Colon Carcinoma Metastatic in the Lung (tissue), 2 donors: Measurements from ENCODE around the genes INTS6L, MAP7D3, HTATSF1, LDOC1 and SPANXA1.

DNA sequence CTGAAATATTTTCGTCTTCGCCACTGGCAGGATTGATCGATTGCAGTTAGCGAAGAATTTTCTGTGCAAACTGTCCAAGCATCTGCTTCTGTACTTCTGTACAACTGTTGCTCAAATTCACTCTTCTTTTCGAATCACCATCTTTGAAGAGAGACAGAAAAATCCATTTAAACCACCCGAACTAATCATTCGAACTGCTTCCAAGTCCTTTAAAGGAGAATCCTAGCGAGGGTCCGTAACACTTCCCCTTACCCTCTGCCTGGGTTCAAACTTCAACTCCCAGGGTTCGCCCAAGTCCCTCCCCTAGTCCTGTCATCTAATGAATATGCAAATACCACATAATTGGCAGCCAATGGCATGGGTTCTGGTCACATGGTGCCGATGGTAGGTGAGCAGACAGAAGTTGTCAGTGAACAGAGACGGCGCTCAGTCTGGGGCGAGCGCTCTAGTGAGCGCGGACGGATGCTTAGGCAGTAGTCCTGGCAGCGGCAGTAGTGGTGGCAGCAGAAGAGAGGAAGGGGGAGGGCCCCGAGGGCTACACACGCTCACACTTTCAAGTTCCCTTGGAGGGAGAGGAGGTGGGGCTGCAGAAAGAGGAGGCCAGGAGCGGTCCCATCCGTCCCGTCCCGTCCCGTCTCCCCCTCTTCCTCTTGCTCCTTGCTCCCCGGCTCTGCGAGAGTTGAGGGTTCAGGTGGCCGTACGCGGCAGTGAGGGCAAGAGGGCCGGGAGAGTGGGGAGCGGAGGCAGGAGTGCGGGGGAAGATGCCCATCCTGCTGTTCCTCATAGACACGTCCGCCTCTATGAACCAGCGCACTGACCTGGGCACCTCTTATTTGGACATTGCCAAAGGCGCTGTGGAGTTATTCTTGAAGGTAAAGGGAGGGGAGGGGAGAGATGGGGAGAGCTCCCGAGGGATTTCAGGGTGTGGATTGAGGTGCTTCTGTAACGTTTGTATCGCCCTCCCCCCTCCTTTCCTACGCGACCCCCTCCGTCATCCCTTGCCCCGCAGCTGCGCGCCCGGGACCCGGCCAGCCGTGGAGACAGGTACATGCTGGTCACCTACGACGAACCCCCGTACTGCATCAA lies at the start of gene INTS6L:
INTS6L (plus strand) TSS at position 429 of the 1,086 bp plus-strand sequence.
- PRO-cap, 2 experiments, result peak in 2 of 2 experiments; most common plus-strand start position 416 of the sequence (in 1)

GRCh38 chrX:136251199-136251921 lies at the start of gene MAP7D3:
Gene MAP7D3, minus strand, starts transcription at chrX:136251400.
- PRO-cap, 2 experiments, result peak in 2 of 2 experiments; most common plus-strand start chrX:136251462 (in 1); most common minus-strand start chrX:136251365 (in 2)

DNA sequence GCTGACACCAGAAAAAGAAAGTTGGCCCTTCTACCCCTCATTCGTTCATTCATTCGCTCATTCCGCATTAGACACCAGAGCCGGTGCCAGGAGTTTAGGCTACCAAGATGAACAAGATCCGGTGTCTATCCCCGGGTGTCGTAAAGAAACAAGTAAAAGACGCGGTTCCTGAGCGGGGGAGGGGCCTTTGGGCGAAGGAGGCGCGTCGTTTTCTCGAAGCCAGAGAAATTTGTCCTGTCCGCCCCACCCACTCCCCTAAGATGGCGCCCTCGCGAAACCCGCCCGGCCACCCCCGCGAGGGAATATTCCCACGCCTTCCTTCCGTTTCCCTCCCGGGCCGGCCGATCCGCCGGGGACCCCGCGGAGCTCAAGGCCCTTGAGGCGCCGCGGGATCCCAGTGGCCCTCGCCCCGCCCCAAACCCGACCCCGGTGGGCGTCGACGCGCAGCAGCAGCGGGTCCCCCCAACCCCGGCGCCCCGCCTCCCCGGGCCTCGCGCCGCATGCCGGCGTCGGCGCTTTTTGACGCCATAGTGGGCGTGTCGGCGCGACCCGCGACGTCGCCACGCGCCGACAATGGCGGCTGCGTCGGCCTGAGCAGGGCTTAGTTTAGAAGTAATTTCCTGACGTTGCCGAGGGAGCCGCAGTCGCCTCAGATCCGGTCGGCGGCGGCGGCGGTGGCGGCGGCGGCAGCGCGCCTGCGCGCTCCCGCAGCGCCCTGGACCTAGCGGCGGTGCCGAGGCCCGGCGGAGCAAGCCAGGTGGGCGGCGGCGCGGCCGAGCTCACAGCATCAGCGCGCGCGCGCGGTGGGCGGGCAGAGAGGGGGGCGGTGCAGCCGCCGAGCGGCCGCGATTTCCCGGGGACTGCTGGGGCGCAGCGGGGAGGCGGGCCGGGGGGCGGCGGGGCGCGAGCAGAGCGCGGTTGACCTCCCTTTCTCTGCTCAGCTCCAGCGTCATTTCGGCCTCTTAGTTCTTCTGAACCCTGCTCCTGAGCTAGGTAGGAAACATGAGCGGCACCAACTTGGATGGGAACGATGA lies at the start of gene HTATSF1:
HTATSF1 (plus strand) TSS at position 910 of the 1,034 bp plus-strand sequence.
- PRO-cap, 2 experiments, result peak in 2 of 2 experiments; most common plus-strand start position 879 of the sequence (in 2); most common minus-strand start position 495 of the sequence (in 2)

DNA sequence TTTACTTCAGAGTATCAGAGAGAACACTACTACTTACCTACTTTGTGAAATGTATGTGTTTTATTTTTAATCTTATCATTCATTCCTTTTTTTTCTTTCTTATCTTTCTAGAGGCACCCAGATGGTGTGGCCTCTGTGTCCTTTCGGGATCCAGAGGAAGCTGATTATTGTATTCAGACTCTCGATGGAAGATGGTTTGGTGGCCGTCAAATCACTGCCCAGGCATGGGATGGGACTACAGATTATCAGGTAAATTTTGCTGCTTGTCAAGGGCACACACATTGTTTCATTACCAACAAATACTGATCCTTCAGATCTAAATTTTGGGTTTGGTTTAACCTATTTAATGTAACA lies 12.6 kb downstream of the HTATSF1 start:
- PRO-cap, 2 experiments, result no peak in any of the 2 experiments

DNA sequence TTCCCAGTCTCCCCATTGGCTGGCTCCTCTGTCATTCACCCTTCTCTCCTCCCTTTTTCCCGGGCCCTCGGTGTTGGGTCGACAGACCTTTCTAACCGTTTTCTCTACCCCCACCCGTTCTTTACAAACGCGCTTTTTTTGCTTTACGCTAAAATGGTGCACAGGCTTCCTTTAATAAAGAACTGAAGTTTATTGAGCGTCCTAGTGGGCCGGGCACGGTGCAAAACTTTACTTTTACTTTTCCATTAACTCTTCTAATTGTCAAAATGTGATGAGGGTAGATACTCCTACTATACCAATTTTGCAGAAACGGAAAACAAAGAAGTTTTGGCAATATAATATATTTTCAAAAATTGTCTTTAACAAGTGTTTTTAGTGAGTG lies 298 bp upstream of the RBMX start:
- PRO-cap, 2 experiments, result peak in 2 of 2 experiments; most common plus-strand start position 53 of the sequence (in 1)

GRCh38 chrX:137428109-137429010 lies 137.6 kb upstream of the ZIC3 start:
- PRO-cap, 2 experiments, result no peak in any of the 2 experiments

- PRO-cap, 2 experiments, result no peak in any of the 2 experiments
Observed at GRCh38 chrX:138990490-138990951, 279.0 kb upstream of the FGF13 start.

- PRO-cap, 2 experiments, result peak in 1 of 2 experiments; most common plus-strand start chrX:139195134 (in 1); most common minus-strand start chrX:139194985 (in 1)
Observed at GRCh38 chrX:139194462-139195328, 335.8 kb upstream of the F9 start.

DNA sequence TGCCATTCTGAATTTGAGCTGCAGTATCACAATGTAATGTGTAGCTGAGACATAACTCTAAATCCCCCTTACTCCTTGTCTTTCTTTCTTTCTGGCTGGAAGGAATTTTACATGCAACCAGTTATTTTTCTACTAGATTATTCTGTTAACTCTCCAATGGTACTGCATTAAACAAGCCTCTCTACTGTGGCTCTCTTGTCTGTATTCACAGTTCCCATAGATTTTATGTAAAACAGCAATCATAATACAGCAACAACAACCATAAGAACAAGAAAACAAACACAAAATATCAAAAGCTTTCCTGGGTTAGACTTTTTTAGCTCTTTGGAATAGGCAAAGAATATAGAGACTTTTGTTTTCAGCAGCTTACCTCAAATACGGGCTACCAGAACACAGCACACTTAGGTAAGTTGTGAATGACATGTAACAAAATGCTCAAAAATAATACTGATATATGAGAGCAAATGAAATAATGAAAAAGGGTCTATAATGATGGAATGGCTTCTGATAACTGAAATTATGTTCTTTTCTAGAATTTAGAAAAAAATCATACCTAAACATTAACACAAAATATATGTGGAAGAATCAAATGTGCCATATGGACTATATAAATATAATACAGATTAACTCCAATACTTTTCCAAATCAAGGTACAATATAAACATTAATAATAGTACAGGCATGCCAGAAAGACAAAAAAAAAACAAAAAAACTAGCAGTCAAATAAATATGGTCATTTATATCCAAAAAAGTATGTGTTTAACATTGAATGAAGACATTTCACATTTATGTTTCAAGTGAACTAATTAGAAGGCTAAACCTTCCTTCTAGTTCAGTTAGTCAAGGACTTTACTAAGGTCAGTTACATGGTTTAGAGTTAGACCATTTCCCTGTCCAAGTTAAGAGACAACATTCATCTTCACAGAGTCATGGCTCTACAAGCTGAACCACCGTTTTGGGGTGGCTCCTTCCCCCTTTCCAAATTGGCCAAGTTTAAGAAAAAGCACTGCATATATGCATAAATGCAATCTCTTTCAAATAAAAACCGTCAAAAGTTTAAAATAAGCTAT lies 19.3 kb upstream of the MCF2 start:
- PRO-cap, 2 experiments, result no peak in any of the 2 experiments

DNA sequence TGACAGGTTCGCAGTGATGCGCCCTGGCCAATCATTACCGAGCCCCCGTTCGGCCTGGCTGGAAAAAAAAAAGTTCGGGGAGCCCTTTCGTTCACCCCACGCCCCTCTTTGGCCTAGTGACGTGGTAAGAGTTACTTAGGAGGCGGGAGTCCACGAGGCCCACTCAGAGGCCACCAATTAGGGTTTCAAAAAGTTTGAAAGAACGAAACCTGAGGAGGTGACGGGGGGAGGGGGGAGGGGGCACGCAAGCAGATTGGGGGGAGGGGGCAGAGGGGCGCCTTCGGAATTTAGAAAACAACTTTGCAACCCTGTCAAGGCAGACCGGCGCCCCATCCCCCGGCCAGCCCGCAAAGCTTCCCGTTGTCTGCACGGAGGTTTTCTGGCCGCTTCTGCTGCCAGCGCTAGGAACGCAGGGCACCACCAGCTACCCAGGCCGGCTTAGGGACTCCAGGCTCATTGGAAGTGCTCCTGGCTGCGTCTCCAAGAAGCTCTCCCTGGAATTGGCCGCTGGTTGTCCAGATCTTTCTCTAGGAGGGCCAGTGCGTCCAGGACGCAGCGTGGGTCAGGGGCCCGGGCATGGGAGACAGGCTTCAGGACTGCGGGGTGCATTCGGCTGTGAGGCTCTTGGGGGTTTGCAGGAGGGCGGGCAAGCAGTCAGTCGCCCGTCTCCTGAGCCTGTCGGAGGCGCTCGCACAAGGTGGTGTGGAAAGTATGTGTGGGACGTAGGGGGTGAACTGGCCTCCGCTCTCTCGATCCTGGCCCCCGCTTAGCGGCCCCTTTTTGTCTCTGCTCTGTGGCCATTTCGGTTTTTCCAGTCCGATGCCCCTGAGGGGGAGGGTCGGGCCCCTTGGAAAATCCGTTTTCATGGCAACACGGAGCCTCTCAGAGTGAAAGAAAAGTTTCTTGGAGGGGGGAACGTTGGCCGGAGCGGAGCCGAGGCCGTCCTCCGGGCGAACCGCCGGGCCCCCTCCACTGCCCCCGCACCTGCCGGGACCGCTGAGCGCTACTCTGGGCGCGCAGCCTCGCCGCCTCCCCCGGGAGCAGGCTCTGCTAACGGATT lies 622 bp upstream of the SOX3 start:
- PRO-cap, 2 experiments, result no peak in any of the 2 experiments

- PRO-cap, 2 experiments, result no peak in any of the 2 experiments
Observed at GRCh38 chrX:140945185-140945684, 57.2 kb upstream of the SPANXB1 start.

DNA sequence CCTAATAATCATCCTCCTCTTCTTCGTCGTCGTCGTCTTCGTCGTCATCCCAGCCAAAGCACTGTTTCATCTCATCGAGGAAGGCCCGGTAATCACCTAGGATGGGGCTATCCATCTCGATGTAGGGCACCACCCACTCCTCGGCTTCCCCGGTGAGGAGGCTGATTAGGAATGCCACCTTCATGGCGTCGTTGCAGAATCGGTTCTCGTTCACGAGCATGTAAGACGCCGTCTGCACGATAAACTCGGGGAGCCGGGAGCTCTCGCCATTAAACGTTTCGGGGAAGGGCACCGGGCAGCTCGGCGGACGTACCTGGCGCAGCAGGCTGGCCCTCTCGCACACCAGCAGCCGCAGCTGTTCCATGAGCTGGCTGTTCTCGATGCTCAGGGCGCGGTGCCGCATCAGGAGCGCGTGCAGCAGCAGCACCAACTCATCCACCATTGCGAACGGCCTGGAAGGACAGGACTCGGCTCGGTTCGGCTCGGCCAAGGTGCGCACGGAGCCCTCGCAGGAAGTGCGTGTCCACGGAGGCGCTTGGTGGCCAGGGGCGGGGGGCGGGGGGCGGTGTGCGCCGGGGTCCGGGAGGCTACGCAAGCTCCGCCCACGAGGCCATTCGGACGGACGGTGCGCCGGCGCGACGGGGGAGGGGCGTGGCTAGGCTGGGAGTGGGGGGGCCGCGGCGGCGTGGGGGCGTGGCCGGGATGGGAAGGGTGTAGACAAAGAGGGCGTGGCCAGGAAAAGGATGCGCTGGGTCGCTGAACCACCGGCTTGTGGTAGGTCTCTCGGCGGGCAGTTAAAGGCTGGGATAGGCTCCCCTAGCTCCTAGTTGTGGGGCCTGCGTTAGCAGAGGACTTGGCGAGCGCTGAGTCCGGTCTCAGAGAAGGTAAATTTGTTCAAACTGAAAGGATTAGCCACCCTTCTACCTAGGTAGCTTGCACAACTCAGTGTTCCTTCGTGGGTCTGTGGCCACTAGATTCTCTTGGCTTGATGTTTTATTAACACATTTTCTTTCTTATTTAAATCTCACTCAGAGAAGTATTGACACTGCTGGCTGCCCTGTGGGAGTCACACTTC lies at the start of gene LDOC1:
LDOC1 (minus strand) TSS at position 550 of the 1,075 bp plus-strand sequence.
- PRO-cap, 2 experiments, result no peak in any of the 2 experiments

DNA sequence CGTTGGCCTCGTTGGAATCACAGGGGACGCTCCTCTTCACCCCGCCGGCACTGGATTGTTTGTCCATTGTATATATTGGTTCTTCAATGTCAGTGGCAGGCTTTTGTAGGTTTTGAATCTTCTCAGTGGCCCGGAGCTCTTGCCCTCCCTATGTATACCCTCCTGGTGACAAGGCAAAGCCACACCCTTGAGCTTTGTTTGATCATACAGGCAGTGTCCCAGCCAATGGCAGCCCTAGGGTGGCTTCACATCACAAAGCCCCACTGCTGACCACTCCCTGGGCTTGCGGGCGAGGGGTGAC lies at the start of gene SPANXA1:
SPANXA1 (minus strand) TSS at position 127 of the 301 bp plus-strand sequence.
- PRO-cap, 2 experiments, result no peak in any of the 2 experiments

GRCh38 chrX:142201552-142202058 lies 3.5 kb downstream of the MAGEC2 start:
- PRO-cap, 2 experiments, result no peak in any of the 2 experiments

GRCh38 chrX:143289818-143290216 lies 227.5 kb downstream of the SPANXN3 start:
- PRO-cap, 2 experiments, result no peak in any of the 2 experiments

DNA sequence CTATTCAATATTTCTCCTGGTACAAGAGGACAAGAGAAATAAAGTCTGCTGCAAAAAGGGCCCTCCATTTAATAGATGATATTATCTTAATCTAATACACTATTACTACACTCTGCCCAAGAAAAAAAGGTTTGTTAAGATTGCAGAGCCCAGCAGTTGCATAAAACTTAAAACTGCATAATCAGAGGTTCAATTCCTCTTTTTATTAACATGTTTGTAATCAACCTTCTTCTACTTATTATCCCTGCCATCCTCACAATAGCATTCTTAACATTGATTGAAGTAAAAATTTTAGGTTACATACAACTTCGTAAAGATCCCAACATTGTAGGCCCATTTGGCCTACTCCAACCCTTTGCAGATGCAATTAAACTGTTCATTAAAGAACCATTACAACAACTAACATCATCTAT lies 84.4 kb downstream of the SPANXN3 start:
- PRO-cap, 2 experiments, result no peak in any of the 2 experiments

- PRO-cap, 2 experiments, result peak in 1 of 2 experiments; most common plus-strand start chrX:146029471 (in 1)
Observed at GRCh38 chrX:146029223-146029763, 211.7 kb downstream of the SLITRK2 start.

DNA sequence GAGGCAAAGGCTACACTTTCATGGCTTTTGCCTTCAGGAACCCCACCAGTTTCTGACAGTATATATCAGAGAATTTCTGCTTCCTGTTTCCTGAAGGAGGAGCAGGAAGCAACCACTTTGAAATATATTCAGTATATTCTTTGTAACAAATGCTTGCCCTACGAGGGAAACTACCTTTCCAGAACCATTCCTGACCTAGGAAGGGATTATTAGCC lies 10.0 kb upstream of the FMR1 start:
- PRO-cap, 2 experiments, result no peak in any of the 2 experiments

GRCh38 chrX:147949222-147950255 lies 31.6 kb upstream of the FMR1NB start:
- PRO-cap, 2 experiments, result no peak in any of the 2 experiments

DNA sequence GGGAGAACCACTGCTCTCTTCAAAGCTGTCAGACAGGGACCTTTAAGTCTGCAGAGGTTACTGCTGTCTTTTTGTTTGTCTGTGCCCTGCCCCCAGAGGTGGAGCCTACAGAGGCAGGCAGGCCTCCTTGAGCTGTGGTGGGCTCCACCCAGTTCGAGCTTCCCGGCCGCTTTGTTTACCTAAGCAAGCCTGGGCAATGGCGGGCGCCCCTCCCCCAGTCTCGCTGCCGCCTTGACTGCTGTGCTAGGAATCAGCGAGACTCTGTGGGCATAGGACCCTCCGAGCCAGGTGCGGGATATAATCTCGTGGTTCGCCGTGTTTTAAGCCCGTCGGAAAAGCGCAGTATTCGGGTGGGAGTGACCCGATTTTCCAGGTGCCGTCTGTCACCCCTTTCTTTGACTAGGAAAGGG lies 147.7 kb downstream of the FMR1NB start:
- PRO-cap, 2 experiments, result no peak in any of the 2 experiments